GM12891 (cell line): ENCODE measurements around a stretch of chr11.

GRCh38 chr11:128610438-128611854 lies 23.6 kb upstream of the ETS1 start:
- RRBS = no CpG with 5 or more reads among the region's 22 CpGs

DNA sequence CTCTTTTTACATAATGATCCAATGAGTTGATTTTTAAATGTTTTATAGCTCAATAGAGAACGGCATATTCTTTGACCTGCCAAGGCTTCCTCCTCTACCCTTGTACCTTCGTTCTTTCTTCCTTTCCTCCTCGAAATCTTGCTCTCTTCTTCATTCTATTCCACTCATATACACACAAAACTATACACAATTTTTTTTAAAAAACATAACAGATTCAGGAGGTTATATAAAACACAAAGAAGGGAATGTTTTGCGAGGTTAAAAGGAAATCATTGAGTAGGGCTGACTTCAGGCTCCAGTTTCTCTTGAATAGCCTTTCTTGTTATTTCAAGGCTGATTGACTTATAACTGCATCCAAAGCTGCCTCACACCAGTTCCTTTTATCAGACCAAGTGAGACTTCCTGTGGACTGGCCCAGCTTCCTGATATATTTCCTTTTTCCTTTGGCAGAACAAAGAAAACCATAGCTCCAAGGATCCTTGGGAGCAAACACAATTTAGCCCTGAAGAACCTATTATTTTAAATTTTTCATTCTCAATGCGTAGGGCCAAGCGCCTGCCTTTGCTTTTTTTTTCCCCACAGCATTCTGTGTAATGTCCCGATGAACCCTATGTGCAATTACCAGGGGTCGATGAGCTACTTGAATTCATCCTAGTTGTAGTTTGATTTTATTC lies 11.6 kb downstream of the FLI1 start:
- RRBS = no CpG with 5 or more reads among the region's 8 CpGs

GRCh38 chr11:128726728-128727285 lies 32.9 kb downstream of the FLI1 start:
- RRBS = no CpG with 5 or more reads among the region's 8 CpGs

DNA sequence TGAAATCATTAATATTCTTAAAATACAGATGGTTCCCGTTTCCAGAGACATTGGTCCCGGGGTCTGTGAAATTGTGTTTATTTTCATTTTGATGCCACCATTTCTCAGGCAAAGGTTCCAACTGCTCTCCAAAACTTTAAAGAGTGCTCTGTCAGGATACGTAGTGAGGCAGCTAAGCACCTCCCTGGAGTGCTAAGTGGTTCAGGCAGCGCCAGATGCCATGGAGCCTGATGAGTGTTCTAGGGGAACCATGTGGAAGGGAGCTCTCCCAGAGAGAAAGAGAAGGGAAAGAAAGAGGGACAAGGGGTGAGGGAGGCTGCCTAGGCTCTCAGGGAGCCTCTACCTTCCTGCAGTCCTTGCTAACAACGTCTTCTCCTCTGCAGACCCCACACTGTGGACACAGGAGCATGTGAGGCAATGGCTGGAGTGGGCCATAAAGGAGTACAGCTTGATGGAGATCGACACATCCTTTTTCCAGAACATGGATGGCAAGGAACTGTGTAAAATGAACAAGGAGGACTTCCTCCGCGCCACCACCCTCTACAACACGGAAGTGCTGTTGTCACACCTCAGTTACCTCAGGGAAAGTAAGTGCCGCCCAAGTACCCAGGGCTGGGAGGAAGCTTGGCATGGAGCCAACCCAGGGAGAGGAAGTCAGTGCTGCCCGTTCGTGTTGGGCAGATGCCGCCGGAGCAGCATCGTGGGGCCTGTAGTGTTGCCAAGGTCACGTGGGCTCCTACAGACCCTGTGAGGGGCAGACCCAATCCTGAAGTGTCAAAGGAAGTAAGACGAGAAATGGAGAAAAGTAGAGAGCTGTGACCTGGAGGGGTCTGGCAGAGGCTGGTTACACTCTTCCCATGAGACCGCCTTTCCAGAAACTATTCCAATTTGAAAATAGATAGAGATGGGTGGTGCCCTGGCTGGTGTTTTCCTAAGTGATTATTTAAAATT lies 78.8 kb downstream of the FLI1 start:
- RRBS = no CpG with 5 or more reads among the region's 18 CpGs

DNA sequence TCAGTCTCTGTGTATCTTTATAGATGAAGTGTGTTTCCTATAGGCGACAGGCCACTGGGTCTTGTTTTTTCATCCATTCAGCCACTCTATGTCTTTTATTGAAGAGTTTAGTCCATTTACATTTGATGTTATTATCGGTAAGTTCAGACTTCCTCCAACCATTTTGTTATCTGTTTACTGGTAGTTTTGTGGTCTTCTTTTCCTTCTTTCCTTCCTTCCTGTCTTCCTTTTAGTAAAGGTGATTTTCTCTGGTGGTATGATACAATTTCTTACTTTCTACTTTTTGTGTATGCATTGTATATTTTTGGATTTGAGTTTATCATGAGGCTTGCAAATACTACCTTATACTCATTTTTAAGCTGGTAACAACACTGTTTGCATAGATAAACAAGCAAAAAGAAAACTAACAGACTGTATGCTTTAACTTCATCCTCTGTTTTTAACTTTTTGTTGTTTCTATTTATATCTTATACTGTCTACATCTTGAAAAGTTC lies 62.1 kb upstream of the TP53AIP1 start:
- RRBS = no CpG with 5 or more reads among the region's 2 CpGs

DNA sequence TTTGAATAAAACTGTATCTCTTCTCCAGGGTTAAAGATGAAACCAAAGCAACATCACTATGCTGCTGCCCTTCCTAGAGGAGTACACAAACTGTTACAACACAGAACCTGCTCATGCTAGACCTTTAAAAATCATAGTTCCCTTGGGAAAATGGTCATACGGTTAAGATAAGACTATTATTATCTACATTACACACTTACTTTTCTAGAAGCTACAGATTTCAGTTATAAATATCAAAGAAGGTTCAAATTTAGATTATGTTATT lies 78.7 kb upstream of the TP53AIP1 start:
- RRBS = no CpG with 5 or more reads among the region's 1 CpG

GRCh38 chr11:129027337-129027715 lies 84.7 kb upstream of the TP53AIP1 start:
- RRBS = no CpG with 5 or more reads among the region's 3 CpGs

DNA sequence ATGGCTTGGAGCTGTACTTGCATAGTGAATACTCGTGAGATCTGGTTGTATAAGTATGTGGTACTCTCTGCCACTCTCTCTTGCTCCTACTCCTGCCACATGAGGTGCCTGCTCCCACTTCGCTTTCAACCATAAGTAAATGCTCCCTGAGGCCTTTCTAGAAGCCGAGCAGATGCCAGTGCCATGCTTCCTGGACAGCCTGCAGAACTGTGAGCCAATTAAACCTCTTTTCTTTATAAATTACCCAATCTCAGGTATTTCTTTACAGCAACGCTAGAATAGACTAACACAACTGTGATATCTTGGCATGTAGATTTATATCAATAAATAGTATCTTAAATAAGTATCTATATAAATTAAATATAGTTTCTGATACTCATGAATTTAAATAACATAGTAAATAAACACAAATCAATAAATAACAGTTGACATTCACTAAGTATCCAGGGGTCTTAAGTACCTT lies 88.2 kb upstream of the TP53AIP1 start:
- RRBS = no CpG with 5 or more reads among the region's 4 CpGs

DNA sequence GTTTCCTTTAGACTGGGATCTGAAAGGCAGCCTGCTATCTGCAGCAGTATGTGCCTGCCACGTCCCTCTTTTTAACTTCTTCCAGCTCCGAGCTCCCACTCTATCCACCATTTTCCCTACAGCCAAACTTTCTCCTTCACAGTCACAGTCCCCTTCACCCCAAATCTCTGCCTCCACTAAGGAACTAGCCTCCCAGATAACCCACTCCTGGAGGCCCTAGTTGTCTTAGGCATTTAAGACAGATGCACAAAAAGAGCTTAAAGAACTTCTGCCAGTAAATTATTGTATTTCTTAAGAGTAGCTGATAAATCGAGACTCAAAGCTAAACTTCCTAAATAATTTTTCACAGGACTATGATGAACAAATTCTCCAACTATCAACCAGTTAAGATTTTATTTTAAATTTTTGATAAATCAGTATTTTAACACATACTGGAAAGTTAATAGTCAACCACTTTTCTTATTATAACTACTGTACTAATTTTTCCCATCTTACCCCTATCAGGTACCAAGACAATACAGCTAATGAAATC lies 66.3 kb upstream of the ARHGAP32 start:
- RRBS = no CpG with 5 or more reads among the region's 3 CpGs

DNA sequence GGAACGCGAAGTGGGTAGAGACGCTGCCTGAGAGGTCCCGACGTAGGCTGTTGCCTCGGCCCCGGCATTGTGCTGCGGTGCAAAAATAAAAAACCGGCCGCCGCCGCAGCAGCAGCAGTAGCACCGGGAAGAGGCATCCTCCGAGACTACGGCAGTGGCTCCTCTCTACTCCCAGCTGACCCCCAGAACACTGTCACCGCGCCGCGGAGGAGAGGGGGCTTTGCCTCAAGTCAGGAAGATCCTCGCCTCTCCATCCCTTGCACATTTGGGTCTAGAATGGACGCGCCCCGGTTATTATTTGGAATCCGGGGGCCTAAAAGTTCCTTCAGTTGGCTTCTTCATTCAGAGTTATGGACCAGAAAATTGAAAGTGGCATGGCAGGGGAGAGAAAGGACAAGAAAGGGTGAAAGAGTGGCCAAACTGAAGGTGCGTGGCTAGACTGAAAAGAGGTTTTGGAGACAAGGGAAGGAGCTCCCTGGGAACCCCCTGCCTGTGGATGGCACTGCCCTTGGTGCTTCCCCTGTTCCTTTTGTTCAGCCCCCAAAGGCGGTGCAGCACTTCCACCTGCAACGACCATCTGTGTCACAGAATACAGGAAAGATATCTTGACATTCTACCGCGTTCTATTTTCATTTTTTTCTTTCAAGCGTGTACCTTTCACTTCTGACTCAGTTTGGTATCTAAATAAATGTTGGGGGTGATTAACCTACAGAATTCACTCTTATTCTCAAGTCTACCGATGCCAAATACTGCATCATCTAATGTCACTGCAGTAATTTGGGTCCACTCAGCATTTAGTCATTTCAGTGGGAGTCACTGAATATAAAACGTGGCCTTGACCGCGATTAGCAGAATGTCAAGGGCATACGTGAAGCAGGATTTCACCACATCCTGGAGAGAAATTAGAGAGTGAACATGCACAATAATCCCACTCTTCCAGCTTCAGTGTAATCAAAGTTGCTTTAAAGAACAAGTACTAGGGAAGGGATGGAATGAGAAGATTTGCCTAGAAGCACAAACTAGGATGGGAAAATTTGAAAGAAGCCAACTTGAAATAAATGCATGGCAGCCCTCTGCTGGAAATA lies 88.0 kb upstream of the ARHGAP32 start:
- RRBS = no CpG with 5 or more reads among the region's 35 CpGs

GRCh38 chr11:129313470-129314024 lies 62.1 kb upstream of the BARX2 start:
- RRBS = no CpG with 5 or more reads among the region's 6 CpGs

DNA sequence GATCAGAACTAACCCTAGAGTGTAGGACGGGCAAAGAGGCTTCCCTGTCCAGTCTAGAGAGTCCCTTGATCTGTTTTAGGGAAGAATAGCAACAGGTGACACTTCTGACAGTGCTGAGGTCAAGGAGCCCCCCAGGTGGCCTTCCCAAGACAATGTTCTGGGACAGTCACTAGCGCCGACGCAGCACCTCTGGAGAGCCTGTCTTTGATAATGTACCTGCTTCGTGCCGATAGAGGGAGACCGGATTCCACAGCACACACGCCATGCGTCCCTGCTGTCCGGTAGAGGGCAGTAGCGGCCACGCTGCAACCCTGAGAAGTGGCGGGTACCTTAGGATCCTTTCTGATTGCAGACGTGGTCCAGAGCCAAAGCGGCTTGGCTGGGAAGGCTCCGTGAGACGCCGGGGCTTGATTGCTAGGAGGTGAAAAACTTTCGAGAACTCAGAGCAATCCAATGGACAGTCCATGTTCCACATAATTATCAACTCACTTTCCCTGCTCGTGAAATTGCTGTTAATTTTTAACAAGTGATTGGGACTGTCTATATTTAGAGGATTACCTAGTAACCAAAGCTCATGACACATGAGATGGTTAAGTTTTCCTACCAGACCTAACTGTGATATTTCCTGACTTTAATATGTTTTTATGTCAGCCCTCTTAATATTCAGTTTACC lies 11.5 kb upstream of the BARX2 start:
- RRBS = no CpG with 5 or more reads among the region's 20 CpGs

- RRBS = no CpG with 5 or more reads among the region's 4 CpGs
Measured at GRCh38 chr11:129412475-129412929, 36.9 kb downstream of the BARX2 start.

GRCh38 chr11:129440204-129440587 lies 64.5 kb downstream of the BARX2 start:
- RRBS = no CpG with 5 or more reads among the region's 5 CpGs

DNA sequence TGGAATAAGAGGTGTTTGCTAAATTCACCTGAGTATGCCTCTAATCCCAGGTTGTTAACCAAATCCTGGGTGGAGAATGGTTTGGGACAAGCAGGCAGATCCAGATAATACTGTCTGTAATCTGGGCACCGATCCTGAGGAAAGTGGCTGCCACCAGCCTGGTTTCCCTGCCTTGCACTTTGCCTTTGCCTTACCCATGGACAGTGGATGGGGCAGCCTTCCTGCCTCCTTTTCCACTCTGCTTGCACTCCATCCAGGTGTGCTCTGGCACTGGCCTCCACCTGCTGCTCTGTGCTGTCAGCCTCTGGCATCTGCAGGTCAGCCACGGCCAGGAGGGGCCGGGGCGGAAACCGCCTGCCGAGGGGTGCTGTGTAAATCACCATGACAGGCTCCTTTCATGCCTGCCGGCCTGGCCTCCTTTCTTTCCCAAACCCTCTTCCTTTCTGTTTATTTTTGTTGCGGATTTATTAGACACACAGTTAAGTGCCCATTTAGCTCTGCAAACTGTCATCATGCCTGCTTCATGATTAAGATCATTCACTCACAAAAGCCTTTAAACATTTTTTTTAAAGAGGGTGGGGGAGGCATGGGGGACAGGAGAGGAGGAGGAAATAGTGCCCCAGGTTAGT lies 83.1 kb downstream of the BARX2 start:
- RRBS = 31% methylated on average over 5 of the region's 8 CpGs

DNA sequence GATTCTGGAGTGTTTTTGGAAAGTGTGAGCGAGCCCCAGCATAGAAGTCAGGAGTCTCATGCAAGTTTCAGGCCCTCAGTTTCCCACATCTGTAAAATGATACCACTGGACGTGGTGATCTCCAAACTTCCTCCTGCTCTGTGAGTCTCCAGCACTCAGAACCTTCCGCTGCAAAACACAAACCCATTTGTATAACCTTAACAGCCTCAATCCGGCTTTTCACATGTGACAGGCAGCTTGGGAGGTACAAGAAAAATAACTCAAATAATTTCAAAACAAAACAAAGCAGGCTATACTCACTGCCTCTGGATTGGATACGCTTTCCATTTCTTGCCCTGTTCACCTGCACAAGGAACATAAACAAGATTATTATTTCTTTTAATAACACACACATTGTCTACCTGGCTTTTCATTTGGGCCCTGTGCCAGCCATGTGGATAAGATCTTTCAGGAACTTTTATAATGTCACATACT lies 217.2 kb downstream of the BARX2 start:
- RRBS = no CpG with 5 or more reads among the region's 5 CpGs

DNA sequence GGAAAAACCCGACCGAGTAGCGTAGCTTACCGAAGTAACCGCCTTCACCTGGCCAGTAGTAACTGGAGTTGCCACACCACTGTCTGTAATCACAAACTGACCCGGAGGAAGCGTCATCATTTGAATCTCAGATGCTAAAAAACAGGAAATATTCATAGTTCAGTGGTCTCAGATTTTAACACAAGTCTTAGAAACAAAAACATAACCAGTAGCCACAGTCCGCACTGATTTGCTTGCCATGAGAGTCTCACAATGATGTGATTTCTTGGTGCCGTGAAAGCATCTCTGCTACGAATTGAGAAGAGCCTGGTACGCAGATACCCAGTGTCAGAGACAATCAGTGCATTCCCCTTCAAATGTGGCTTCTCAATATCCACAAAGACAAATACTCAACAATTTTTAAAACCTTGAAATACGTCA lies 10.2 kb upstream of the NFRKB start:
- RRBS = no CpG with 5 or more reads among the region's 12 CpGs

DNA sequence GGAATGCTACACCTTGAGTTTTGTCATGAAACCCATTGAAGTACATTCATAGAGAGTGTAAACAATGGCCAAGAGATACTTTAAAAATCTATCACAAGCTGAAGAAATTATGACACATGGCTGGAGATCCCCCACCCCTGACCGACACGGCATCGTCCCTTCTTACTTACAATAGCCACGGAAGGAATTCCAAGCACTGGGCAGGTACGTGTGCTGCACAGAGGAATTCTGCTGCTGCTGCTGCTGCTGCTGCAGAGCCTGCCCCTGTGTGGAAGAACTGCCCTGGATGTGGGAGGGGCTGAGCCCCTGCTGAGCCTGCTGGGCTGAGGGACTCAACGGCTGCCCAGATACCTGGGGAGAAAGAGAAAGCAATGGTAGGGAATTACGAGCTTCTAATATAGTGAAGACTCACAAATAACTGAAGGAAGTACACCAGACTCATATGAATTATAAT lies 15.0 kb upstream of the NFRKB start:
- RRBS = no CpG with 5 or more reads among the region's 7 CpGs

DNA sequence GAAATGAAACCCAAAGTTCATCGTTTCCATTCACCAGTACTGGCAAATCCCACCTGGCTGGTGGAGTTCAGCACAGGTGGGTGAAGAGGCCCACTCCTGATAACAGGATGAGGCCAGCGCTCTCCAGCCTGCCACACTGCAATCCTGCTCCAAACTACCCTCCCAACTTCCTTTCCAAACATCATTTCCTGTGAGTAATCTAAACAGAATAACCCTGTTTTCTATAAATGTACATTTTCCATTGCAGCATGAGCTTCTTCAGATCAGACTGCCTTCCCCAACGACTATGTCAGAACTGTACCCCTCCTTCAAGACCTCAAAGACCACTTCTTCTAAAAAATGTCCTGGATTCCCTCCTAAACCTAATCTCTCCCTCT lies 15.9 kb upstream of the NFRKB start:
- RRBS = no CpG with 5 or more reads among the region's 3 CpGs

DNA sequence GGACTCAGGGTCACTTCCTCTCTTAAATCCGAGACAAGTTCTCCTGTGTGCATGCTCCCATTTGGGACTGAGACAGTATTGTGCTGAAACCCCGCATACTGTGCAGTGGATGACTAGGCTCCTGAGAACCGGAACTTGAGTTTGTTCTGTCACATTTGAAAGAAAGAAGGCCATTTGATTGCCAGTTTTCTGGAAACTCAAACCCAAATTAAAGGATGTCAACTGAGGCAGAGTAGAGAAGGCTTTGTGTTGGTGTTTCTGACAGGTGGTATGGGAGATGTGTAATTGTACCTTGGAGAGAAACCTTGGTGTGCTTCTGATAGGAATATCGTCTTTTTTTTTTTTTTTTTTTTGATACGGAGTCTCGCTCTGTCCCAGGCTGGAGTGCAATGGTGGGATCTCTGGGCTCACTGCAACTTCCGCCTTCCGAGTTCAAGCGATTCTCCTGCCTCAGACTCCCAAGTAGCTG lies 2.5 kb downstream of the APLP2 start:
- RRBS = no CpG with 5 or more reads among the region's 9 CpGs